Kidney epithelial cell (primary cell): ENCODE data around the genes MLYCD and USP10.

- RAMPAGE, long total RNA = no peak
- RRBS = no CpG with 5 or more reads among the region's 12 CpGs
Measured at GRCh38 chr16:82782634-82783375, 156.0 kb downstream of the CDH13 start.

DNA sequence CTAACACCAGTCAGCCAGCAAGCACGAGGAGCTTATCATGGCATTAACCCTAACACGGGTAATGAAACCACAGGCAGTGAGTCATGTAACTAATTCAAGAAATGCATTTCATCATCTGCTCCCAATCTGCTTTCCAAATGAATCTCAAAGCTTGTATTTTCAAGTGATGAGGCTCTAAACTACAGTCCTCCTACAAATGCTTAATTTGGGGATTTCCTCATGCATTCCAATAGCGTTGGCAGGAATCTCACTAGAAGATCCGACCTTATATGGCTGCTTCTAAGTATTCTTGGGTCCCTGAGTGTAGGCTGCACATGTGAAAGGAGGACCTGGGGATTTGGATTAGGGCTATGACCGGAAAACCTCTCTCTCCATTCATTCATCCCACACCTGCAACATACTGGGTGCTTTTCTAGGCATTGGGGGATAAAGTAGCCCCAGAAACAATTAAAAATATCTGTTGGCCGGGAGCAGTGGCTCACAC is 118.3 kb upstream of the HSBP1 start:
- RAMPAGE, long total RNA = no peak
- RRBS = no CpG with 5 or more reads among the region's 6 CpGs

- RAMPAGE, long total RNA = no peak
- RRBS = under 1% methylated on average over 22 of the region's 63 CpGs
Measured at GRCh38 chr16:83898676-83899258, at the start of gene MLYCD. Gene MLYCD (plus strand): TSS chr16:83899115.

DNA sequence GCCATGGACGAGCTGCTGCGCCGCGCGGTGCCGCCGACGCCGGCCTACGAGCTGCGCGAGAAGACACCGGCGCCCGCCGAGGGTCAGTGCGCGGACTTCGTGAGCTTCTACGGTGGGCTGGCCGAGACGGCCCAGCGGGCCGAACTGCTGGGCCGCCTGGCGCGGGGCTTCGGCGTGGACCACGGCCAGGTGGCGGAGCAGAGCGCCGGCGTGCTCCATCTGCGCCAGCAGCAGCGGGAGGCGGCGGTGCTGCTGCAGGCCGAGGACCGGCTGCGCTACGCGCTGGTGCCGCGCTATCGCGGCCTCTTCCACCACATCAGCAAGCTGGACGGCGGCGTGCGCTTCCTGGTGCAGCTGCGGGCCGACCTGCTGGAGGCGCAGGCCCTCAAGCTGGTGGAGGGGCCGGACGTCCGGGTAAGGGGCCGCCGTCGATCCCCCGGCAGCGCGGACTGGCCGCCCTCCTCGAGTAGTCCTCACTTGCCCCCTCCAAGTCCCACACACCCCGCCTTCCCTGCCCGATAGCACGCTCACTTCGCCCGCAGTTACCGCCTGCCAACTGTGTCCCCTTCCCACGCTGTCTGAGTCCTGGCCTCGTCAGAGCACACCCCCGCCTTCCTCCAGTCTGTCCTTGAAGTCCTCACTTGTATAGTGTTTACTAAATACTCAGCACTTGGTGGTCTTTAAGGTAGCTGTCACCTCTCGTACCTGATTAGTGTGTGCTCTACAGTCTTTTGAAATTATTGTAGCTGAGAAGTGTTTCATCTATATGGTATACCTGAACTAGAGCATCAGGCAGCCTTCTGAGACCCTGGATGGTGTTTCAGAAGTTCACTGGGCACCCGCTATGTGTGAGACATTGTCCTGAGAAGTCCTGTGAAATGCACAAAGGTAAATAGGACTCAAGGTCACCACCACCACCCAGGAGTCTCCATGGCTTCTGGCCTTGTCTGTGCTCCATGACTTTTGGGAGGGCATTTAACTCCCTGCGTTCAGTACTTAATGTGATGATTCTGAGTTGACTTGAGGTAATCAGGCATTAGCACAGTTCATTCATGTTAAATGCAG is 676 bp downstream of the MLYCD start:
- RAMPAGE, long total RNA = no peak
- RRBS = under 1% methylated on average over 17 of the region's 77 CpGs

- RAMPAGE, long total RNA = no peak
- RRBS = no CpG with 5 or more reads among the region's 22 CpGs
Measured at GRCh38 chr16:83911785-83912421, 13.0 kb downstream of the MLYCD start.

DNA sequence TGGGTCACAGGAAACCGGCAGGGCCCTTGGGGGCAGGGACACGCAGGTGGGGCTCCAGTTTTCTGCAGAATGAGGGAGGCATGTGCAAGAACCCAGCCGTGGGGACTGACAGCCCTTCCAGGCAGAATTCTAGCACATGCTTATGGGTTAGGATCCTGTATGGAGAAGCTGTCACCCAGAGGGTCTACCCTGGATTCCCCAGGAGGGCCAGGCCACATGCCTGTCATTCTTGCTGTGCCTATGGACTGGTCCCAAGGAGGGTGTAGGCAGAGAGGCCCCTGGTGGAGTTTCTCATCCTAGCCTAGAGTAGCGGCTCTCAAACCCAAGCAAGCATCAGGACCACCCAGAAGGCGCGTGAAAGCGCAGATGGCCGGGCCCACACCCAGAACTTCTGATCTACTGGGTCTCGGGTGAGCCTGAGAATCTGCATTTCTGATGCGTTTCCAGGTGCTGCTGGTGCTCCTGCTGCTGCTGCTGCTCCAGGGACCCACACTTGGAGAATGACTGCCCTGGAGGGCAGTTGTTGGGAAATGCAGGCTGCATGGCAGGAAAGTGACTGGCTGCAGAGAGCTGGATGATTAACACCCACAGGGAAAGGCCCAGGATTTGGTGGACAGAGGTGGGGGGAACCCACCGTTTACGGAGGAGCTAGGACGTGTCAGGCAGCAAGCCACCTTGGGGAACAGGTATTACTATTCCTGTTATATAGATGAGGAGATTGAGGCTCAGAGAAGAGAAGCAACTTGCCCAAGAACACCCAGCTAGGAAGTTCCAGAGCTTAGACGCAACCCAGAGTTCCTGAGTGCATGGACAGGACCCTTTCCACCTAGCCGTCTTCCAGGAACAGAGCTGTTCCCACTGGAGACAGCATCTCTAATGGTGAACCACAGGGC is 9.4 kb upstream of the OSGIN1 start:
- RAMPAGE, long total RNA = no peak
- RRBS = no CpG with 5 or more reads among the region's 15 CpGs

DNA sequence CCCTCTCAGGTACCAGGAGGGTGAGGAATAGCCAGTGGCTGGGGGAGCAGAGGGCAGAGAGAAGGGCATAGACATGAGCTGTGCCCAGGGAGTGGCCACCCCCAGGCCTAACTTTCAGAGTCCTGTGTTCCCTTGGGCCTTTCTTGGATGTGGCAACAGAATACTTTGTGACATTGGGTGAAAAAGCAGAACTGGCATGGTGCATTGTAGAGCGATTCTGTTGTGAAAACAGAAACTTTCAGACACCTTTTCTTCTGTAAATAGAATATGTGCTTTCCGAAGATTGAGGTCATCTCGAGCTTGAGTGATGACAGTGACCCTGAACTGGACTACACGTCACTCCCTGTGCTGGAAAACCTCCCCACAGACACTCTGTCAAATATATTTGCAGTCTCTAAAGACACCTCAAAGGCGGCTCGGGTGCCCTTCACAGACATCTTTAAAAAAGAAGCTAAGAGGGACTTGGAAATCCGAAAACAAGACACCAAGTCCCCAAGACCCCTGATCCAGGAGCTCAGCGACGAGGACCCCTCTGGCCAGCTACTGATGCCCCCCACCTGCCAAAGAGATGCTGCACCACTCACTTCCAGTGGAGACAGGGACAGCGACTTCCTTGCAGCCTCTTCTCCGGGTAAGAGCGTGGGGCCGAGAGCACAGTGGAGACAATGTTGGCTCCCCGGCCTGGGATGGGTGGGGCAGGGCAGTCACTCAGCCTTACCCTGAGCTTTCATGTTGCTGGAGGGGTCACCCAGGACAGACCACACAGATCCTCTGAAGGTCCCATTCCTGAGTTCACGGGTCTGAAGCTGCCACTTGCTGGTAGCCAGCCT is 11.0 kb downstream of the TAF1C start:
- RAMPAGE, long total RNA = no peak
- RRBS = 82% methylated on average over 4 of the region's 15 CpGs

GRCh38 chr16:84176918-84177446 is 9.9 kb downstream of the TAF1C start:
- RAMPAGE, long total RNA = no peak
- RRBS = 28% methylated on average over 2 of the region's 13 CpGs

- RAMPAGE, long total RNA = no peak
- RRBS = no CpG with 5 or more reads among the region's 20 CpGs
Measured at GRCh38 chr16:84283183-84283962, 11.3 kb upstream of the WFDC1 start.

GRCh38 chr16:84340130-84340888 is 28.0 kb upstream of the ATP2C2 start:
- RAMPAGE, long total RNA = no peak
- RRBS = no CpG with 5 or more reads among the region's 19 CpGs

- RAMPAGE, long total RNA = no peak
- RRBS = no CpG with 5 or more reads among the region's 13 CpGs
Measured at GRCh38 chr16:84341327-84341890, 26.9 kb upstream of the ATP2C2 start.

GRCh38 chr16:84506175-84506712 is 1.8 kb upstream of the MEAK7 start:
- RAMPAGE, long total RNA = no peak
- RRBS = 80% methylated on average over 2 of the region's 19 CpGs

GRCh38 chr16:84508568-84509028 is 4.1 kb upstream of the MEAK7 start:
- RAMPAGE, long total RNA = no peak
- RRBS = no CpG with 5 or more reads among the region's 8 CpGs

- RAMPAGE, long total RNA = no peak
- RRBS = 83% methylated on average over 1 of the region's 27 CpGs
Measured at GRCh38 chr16:84548852-84549959, 44.7 kb upstream of the MEAK7 start.

- RAMPAGE, long total RNA = no peak
- RRBS = no CpG with 5 or more reads among the region's 9 CpGs
Measured at GRCh38 chr16:84664417-84665649, 16.5 kb downstream of the KLHL36 start.

DNA sequence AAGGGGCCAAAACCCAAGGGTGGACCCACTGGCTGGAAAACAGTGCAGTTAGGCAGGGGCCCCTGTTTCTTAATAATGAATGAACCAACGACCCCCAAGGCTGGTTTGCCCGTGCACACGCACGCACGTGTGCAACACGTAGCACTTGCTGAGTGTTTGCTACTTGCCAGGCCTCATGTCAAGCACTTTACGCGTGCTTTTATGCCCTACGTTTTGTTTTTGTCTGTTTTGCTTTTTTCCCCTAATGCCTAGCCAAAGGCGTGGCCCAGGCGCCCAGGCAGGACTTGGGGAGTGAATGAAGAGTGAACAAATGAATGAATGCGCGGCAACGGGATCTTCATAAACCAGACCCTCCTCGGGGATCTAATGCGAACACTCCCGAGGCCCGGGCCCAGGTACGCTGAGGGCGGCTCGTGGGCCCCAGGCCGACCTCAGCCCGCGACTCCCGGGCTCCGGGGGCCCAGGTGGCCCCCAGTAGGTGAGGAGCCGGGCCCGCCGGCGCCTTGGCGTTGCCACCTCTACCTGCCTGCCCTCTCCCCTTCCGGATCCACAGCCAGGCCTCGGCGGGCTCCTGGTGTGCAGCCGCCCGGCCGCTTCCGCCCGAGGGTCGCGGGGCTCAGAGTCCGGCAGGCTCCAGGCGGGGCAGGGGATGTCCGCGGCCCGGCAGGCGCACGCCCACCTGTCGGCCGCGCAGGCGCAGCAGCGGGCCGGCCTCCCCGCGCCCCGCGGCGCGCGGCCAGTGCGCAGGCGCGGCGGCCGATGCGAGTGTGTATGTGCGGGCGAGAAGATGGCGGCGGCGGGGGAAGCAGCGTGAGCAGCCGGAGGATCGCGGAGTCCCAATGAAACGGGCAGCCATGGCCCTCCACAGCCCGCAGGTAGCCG is at the start of gene USP10:
Gene USP10 (plus strand): TSS at position 764 of the 882 bp plus-strand sequence.
- RAMPAGE, long total RNA = start-site peak on the plus strand centred at position 772 of the sequence, 16 bp wide, 1,133 and 308 reads in 2 replicates
- RRBS = 10% methylated on average over 44 of the region's 79 CpGs

DNA sequence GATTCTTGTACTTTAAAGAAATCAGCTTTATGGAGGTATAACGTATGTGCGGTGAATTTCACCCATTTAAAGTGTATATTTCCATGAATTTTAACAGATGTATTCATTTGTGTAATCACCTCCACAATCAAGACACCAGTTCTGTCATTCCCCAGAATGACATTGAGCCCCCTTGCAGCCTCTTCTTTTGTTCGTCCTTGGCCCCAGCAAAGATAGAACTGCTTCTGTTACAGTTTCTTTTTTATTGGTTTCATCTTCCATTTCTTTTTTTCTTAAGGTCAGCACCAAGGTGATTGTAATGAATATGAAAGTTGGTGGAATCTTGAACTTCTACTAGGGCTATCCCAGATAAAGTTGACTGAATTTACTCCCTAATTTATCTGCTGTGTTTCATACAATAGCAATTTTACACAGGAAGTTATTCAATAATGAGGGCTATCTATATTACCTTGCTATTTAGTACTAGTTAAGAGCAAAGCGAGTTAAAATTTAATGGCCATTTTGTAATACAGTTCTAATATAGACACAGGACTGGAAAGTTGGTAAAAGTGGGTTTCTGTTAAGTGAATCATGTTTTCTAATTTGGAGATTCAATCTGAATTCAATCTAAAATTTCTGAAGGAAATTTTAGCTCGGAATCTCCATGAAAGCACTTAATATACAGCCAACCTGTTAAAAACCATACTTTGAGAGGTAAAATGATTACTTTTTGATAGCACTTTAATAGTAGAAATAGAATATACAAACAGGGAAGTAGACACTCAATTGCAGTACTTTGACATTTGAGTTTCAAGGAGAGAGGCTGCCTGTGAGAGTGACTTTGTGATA is 24.1 kb downstream of the USP10 start:
- RAMPAGE, long total RNA = no peak
- RRBS = no CpG with 5 or more reads among the region's 5 CpGs

DNA sequence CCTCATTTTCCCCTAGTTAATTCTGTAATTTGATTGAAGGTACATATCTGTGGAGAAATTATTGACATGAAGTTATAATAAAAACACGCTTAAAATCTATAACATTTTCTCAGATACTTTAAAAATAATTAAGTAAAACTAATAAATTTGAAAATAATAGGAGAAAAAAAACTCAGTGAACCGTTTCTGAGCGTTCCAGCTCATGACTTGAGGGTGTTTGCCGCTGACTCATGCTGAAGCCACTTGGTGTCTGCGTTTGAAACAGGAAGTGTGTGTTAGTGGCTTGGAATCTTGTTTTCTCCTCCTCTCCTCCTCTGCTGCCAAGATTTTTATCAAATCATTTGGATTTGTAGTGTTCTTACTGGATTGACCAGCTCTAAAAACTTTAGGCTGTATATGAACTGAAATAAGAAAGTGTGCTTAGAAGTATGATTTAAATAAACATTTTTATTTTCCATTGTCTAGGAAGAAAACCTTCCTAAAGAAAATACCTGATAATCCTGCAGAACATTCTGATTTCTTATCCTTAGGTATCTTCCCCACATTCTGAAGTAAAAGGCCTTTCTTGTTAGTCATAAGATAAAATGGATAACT is 30.7 kb downstream of the USP10 start:
- RAMPAGE, long total RNA = no peak
- RRBS = no CpG with 5 or more reads among the region's 5 CpGs

GRCh38 chr16:84763808-84764556 is 55.8 kb upstream of the CRISPLD2 start:
- RAMPAGE, long total RNA = no peak
- RRBS = 100% methylated on average over 5 of the region's 24 CpGs

- RAMPAGE, long total RNA = no peak
- RRBS = no CpG with 5 or more reads among the region's 16 CpGs
Measured at GRCh38 chr16:84821709-84822962, 2.4 kb downstream of the CRISPLD2 start.